ENCODE data around the gene TMEM11.

- CAGE, long polyA plus RNA: no peak
- RRBS: no CpG with 5 or more reads among the region's 6 CpGs
These were observed 36.2 kb downstream of the RNF112 start for GRCh38 chr17:19446995-19447788.

- CAGE, long polyA plus RNA: no peak
- RRBS: no CpG with 5 or more reads among the region's 10 CpGs
These were observed 45.7 kb upstream of the SLC47A1 start for GRCh38 chr17:19487933-19488470.

GRCh38 chr17:19644410-19644950, 4.1 kb upstream of the ALDH3A2 start:
- CAGE, long polyA plus RNA: no peak
- RRBS: no CpG with 5 or more reads among the region's 6 CpGs

- CAGE, long polyA plus RNA: no peak
- RRBS: no CpG with 5 or more reads among the region's 7 CpGs
These were observed 11.0 kb upstream of the SLC47A2 start for GRCh38 chr17:19727143-19727970.

DNA sequence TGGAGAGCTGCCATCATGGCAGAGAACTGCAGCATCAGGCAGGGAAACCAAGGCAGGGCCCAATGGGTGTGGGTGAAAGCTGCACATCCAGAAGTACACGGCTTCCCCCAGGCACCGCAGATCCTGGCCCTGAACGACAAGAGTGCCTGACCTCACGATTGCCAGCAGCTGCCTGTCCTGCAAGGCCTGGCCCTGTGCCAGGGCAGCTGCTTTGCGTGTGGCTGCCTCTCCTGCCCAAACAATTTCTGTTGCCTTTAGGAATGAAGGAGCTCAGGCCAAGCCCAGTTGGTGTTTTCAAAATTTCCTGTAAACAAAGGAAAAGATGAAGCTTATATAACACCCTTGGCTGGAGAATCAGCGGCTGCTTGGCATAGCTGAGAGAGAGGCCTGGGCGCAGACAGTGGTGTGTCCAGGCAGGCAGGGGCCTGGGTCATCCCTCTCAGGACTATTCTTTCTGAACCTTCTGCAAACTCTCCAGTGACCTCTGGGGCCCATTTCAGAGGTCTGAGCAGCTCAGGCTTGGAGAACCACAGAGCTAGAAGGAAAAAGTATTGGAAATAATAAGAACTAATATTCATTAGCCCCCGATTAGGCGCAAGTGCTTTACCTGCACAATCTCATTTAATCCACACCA, 11.8 kb upstream of the SLC47A2 start:
- CAGE, long polyA plus RNA: no peak
- RRBS: no CpG with 5 or more reads among the region's 9 CpGs

GRCh38 chr17:20016829-20017360, 7.7 kb downstream of the SPECC1 start:
- CAGE, long polyA plus RNA: no peak
- RRBS: no CpG with 5 or more reads among the region's 16 CpGs

DNA sequence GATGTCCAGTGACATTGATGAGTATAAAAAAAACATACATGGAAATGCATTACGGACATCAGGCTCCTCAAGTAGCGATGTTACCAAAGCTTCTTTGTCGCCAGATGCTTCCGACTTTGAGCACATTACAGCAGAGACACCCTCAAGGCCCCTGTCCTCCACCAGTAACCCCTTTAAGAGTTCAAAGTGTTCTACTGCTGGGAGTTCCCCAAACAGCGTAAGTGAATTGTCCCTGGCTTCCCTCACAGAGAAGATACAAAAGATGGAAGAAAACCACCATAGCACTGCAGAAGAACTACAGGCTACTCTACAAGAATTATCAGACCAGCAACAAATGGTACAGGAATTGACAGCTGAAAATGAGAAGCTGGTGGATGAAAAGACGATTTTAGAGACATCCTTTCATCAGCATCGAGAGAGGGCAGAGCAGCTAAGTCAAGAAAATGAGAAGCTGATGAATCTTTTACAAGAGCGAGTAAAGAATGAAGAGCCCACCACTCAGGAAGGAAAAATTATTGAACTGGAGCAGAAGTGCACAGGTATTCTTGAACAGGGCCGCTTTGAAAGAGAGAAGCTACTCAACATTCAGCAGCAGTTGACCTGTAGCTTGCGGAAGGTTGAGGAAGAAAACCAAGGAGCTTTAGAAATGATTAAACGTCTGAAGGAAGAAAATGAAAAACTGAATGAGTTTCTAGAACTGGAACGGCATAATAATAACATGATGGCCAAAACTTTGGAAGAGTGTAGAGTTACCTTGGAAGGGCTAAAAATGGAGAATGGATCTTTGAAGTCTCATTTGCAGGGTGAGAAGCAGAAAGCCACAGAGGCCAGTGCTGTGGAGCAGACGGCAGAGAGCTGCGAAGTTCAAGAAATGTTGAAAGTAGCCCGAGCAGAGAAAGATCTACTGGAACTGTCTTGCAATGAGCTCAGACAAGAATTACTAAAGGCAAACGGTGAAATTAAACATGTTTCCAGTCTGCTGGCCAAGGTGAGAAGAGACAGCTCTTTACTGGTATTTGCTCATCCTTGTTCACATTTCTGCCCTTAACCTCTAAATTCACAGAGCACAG, 196.1 kb downstream of the SPECC1 start:
- CAGE, long polyA plus RNA: no peak
- RRBS: no CpG with 5 or more reads among the region's 16 CpGs

DNA sequence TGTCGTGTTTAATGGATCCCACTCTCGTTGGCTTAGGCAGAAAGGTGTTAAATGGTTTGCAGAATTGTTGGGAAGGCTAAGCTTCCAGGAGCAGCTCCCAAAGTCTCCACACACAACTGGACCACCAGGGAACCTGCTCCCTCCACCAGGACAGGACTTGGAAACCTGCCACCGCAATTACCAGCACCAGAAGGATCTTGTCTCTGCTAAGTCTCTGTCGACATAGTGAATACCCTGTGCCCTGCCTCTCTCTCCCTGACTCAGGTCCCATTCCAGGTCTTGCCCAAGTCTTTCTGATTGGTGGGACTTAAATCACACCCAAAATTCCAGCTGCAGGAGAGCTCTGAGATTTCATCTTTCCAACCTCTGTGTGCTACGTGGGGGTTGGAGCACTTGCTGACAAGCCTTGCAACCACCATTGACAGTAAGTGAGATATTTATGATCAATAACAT, 86.9 kb downstream of the USP22 start:
- CAGE, long polyA plus RNA: no peak
- RRBS: no CpG with 5 or more reads among the region's 5 CpGs

DNA sequence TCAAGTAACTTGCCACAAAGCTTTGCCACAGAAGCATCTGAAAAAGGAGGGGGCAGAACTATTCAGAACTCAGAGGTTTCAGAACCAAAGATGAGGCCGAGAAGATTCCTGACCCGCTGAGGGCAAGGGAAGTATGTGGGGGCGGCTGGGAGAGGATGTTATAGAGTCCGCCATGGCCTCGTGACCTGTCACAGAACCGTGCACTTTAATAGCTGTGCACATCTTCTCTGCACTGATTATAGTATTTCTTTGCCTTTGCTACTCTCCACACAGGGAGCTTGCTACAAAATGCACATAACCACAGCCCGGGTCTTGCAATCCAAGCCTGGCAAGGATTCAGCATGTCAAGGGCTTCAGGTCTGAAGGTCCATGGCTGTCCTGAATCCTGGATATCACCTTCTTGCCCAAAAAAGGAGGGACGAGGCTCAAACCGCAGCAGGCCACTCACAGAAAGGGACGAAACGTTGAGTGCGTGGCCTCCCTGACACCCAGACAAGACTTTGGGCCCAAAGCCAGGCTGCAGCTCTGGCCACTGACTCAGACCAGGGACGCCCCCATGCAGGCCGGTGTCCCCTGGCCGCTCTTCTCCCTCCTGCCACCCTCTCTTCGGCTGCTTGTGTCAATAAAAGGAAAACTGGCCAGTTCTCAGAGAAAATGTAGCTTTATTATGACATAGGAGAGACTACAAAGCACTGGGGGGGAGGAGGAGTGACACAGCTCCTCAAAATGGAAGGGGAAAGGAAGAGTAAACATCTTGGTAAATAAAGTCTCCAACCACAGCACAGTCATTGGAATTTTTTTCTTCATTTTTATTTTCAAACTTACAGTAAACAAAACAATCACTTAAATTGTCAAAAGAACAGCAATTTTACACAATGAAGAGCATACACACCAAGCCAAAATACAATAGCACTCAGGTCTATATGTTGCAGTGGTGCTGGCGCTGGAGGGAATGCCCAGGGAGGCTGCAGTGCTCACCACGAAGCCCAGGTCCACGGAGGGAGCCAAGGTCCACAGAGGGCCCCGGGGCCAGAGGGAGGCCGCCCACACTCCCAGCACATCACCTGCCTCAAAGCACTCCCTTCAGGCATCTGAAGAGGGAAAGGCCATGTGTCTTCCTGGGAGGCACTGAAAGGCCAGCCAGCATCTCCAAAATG, 43.5 kb downstream of the USP22 start:
- CAGE, long polyA plus RNA: no peak
- RRBS: no CpG with 5 or more reads among the region's 21 CpGs

DNA sequence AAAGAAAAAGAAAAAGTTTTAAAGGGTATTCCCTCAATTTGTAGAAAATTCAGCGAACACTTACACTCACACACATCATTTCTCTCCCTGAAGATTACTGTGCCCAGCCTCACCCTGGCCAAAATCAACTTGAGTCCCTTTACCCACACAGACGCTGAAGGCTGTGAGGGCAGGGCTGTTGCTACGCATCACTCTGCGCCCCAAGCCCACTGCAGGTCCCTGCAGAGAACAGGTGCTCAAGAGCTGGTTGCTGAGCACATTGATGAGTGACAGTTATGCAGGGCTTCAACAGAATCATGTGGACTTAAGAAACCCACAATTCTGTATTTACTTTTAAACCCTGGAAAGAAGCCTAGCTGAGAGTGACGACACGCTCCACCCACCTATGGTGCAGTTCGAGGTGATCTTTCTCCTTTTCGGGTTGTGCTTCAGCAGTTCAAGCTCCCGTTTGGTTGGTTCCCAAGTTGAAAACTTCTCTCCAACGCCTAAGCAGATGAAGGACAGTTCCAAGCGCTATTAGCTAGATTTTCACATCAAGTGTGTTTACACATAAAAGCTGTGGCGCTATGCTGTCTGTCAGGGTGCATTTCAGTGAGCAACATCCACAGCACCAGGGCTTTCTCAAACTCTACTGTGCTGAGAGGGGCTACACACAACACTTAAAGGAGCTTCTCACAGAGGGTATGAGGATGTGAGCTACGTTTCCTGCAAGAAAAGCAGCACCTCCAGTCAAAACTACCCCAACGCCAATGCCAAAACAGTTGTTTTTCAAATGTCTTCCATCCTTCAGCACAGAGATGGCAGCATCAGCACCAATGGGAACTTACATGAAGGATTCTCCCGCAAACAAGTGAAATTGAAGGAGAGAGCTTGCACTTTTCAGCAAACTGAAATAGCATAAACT, 23.9 kb downstream of the USP22 start:
- CAGE, long polyA plus RNA: no peak
- RRBS: no CpG with 5 or more reads among the region's 15 CpGs

GRCh38 chr17:21020030-21020614, 22.7 kb downstream of the USP22 start:
- CAGE, long polyA plus RNA: no peak
- RRBS: no CpG with 5 or more reads among the region's 6 CpGs

GRCh38 chr17:21214066-21214252, at the start of gene TMEM11:
TMEM11 (minus strand) TSS chr17:21214161.
- CAGE, long polyA plus RNA: start-site peak on the minus strand at chr17:21214156-21214170, 39 reads
- RRBS: 1% methylated on average over 4 of the region's 18 CpGs

DNA sequence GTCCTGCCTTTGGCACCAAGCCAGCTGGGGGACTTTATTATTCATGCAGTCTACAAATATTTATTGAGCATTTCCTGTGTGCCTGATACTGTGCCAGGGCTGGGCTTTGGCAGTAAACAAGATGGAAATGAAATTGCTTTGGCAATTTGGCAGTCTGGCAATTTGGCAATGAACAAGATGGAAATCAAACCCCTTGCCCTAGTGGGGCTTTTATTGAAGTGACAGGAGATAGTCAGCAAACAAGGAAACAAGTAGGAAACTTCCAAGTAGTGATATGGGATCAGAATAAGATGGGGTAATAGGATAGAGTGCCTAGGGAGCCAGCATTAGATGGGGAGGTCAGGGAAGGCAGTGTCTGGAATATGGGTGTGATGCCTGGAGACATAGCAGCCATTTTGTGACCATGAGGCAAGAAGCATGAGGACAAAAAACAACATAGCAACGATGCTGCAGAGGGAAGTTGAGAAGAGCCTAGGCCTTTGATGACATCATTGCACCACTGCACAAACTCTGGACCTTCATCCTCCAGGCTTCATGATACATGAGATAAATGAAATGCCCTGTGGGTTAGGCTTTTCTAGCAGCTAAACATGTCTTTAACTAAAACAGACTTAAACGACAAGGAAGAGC, 18.0 kb upstream of the TMEM11 start:
- CAGE, long polyA plus RNA: no peak
- RRBS: no CpG with 5 or more reads among the region's 2 CpGs

DNA sequence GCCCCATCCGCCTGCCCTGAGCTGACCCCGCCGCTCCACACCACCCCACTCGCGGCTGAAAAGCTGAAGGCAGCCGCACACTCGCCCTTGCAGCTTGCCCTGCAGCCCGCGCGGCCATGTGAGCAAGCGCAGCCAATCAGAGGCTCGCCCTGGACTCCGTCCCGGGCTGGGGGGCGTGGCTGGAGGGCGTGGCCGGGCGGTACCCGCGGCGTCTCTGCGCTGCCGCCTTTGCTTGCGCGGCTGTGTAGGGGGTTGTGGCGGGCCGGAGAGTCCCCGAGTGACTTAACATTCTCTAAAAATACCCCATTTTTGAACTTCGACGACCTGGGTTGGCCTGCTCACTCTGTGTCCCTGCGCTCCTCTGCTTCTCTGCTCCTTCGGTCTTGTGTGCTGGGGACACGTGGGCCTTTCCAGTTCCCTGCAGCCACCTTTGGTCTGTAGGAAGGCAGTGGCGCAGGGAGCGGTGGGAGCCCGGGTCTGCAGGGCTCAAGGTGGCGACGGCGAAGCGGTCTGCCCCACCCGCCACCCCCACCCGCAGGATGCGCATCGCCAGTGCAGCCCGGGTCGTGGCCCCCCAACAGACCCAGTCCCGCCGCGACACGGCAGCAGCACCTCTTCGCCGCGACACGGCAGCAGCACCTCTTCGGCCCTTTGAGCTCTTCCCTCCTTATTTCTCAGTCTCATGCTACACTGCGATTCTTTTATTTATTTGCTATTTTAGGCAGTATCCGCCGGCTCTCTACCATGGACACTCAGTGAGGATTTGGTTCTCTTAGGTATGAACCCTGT, 8.6 kb upstream of the MAP2K3 start:
- CAGE, long polyA plus RNA: no peak
- RRBS: 3% methylated on average over 20 of the region's 58 CpGs

- CAGE, long polyA plus RNA: no peak
- RRBS: 2% methylated on average over 7 of the region's 27 CpGs
These were observed 421 bp upstream of the MAP2K3 start for GRCh38 chr17:21284113-21284466.

DNA sequence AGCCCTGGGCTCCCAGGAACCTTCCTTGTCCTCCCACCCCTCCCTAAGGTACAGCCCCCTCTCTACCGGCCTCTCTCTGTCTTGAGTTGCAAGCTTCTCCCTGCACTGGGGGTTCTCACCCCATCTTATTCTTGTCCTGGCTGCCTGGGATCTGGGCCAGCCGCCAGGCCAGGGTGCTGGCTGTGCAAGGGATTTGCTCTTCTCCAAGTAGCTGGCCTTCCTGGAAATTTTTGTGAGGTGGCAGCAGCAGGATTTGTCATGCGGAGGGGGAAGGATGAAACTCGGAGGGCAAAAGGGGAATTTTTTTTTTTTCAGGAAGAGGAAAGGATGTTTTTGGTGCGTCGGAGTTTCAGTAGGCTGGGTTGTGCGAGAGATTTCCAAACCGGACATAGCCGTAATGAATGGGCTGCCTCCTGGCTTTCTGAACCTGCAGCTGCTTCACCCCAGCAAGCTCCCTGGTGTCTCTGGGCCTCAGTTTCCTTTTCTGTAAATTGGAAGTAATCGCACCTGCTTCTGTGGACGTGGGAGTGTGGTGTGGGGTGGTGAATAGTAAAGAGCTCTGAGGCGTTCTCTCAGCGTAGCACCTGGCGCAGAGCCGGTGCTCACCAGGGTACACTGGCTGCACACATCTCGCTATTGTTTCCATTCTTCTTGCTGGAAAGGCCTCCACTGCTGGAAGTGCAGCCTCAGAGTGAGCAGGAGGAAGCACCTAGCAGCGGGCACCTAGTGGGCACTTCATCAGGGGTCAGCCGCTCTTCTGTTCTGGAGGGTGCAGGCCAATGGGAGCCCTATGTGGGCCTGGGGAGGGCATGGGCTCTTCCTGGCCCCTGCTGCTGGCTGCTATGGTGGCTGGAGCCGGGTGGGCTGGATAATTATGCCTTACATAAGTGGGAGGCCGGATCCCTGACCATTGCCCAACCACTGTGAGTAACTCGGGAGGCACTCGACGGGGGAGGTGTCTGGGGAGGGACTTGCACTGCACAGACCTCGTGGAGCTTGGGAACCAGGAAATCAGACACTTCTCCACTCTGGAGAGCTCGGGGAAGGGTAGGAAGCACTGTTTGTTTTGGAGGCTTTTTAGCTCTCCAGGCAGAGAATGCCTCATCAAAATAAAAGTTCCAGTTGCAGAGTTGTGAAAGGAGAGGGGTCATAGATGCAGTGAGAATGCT, 1.5 kb downstream of the MAP2K3 start:
- CAGE, long polyA plus RNA: no peak
- RRBS: no CpG with 5 or more reads among the region's 25 CpGs

- CAGE, long polyA plus RNA: no peak
- RRBS: no CpG with 5 or more reads among the region's 15 CpGs
These were observed 7.4 kb downstream of the MAP2K3 start for GRCh38 chr17:21291708-21292421.

- CAGE, long polyA plus RNA: no peak
- RRBS: no CpG with 5 or more reads among the region's 27 CpGs
These were observed 612.5 kb downstream of the KCNJ18 start for GRCh38 chr17:22304742-22305245.

GRCh38 chr17:22323380-22323750, 631.0 kb downstream of the KCNJ18 start:
- CAGE, long polyA plus RNA: no peak
- RRBS: no CpG with 5 or more reads among the region's 6 CpGs

DNA sequence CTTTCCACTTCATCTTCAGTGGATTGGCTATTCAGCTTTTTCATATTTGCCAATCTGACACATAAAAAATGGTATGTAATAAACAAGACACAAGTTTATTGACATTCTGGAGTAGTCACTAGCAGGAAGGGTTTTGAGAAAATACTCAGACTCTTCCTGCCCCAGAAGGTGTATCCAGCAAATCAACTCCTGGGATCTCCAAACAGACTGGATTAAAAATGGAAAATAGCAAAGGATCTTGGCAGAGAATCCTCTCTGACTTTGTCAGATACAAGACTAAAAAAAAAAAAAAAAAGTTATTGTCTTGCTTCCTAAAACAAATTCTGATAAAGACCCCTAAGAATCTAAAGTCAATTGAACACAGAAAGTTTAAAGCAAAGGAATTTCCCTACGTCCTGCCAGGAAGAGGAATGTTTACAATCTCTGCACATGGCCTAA, 37.4 kb upstream of the WSB1 start:
- CAGE, long polyA plus RNA: no peak
- RRBS: no CpG with 5 or more reads among the region's 1 CpG

Data from mammary epithelial cell (primary cell).